LHCN-M2 (cell line): ENCODE results near the genes GPR119, ENOX2, GPC4, ETDB and FHL1.

DNA sequence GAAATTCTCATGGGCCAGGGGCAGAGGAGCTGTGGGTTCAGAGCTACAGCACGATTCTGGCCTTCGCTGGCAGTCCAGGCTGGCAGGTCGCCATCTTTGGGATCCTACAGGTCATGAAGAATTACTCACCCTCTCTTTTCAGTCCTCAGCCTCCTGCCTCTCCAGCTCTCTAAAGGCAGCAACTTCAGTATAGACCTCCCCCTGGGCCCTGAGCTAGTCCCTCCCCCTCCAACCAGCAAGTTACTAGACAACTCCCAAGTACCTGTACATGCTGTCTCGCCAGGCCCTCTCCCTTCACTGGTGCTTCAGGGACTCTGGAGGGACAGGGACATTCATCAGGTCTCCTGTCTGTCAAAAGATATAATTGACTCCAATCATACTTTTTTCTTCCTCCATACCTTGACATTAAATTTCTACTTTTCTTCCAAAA, at the start of gene GPR119:
GPR119 (minus strand) TSS at position 177 of the 430 bp plus-strand sequence.
- RAMPAGE, long total RNA: no peak

- RAMPAGE, long total RNA: no peak
Observed at GRCh38 chrX:130517481-130518022, 115.8 kb downstream of the RBMX2 start.

DNA sequence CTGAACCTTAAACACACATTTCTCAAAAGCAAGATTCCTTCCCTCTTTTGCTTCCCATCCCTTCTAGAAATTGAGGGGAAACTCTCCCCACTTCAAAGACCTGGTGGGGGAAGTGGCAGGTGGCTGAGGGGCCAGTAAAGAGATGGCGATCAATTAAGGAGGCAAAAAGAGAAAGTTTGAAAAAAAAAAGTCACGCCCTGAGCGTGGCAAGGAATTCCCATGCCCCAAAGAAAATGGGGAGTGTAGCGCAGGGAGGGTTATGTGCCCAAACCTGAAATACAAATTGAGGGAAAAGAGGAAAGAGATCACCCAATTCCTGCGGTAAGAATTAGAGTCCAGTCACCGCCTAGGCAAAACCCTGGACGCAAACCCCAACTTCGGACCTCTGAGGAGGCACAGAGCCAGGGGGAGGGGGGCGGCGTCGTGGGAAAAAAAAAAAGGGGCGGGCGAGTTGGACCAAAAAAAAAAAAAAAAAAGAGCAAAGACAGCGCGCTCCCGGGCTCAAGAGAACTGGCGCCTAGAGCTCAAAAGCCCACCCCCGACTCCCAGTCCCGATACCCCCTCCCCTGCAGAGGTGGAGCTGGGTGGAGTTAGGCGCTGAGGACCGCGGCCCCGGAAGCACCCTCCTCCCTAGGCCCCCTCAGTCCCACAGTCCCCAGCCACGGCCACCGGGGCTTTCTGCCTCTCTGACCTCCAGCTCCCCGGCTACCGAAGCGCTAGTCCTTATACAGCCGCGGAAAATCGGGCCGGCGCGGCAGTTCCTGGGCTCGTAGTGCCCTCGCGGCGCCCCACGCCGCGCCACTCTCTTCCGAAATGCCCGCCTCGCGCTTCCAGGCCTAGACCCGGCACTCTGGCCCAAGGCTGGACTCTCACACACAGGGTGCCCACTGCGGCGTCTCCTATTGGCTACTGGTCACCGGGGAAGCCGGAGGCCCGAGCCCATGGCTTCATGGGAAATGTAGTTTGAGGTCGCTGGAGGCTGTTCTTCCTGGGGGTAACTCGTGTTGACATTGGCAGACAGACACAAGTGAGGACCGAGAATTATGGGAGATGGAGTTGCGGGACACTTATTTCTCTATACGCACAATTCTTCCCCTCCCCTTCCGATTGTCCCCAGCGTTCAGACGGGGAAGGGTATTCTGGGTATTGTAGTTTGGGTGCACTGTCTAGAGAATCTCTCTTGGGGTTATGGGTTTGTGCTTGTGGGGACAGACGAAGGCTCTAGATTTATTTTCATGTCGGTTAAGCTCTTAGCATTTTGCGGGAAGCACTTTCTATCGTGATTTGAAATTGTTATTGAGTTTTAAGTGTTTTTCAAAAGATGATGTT, at the start of gene ENOX2:
ENOX2 (minus strand) TSS at position 852 of the 1,329 bp plus-strand sequence.
- RAMPAGE, long total RNA: start-site peak on the minus strand centred at position 851 of the sequence, 14 bp wide, 17 reads

DNA sequence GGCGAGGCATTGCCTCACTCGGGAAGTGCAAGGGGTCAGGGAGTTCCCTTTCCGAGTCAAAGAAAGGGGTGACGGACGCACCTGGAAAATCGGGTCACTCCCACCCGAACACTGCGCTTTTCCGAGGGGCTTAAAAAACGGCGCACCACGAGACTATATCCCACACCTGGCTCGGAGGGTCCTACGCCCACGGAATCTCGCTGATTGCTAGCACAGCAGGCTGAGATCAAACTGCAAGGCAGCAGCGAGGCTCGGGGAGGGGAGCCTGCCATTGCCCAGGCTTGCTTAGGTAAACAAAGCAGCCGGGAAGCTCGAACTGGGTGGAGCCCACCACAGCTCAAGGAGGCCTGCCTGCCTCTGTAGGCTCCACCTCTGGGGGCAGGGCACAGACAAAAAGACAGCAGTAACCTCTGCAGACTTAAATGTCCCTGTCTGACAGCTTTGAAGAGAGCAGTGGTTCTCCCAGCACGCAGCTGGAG, 56.1 kb upstream of the ENOX2 start:
- RAMPAGE, long total RNA: no peak

- RAMPAGE, long total RNA: no peak
Observed at GRCh38 chrX:132169420-132169951, 41.7 kb upstream of the FRMD7 start.

DNA sequence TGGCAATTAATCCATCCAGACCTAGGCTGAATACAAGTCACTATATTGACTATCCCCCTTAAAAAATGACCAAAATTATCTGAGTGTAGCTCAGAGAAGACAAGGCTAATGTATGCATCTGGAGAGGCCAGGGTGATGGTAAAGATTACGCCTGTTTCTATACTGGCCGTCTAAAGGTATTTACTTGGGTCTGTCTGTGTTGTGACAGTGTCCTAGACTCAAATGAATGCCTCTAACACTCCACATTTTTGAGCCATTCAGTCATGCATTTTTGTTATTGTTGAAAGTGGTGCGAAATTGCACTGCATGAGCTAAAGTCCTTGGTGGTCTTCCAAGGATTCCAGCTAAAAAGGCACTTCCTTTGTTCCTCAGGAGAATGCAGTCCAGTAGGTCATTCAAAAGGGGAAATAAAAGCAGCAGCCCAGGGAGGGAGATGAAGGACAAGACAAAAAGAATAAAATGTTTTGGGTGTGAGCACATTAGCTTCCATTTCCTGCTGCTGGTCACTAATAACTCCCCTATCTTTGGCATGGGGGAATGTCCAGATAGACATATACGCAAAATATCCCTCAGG, 3.1 kb downstream of the GPC4 start:
- RAMPAGE, long total RNA: no peak

DNA sequence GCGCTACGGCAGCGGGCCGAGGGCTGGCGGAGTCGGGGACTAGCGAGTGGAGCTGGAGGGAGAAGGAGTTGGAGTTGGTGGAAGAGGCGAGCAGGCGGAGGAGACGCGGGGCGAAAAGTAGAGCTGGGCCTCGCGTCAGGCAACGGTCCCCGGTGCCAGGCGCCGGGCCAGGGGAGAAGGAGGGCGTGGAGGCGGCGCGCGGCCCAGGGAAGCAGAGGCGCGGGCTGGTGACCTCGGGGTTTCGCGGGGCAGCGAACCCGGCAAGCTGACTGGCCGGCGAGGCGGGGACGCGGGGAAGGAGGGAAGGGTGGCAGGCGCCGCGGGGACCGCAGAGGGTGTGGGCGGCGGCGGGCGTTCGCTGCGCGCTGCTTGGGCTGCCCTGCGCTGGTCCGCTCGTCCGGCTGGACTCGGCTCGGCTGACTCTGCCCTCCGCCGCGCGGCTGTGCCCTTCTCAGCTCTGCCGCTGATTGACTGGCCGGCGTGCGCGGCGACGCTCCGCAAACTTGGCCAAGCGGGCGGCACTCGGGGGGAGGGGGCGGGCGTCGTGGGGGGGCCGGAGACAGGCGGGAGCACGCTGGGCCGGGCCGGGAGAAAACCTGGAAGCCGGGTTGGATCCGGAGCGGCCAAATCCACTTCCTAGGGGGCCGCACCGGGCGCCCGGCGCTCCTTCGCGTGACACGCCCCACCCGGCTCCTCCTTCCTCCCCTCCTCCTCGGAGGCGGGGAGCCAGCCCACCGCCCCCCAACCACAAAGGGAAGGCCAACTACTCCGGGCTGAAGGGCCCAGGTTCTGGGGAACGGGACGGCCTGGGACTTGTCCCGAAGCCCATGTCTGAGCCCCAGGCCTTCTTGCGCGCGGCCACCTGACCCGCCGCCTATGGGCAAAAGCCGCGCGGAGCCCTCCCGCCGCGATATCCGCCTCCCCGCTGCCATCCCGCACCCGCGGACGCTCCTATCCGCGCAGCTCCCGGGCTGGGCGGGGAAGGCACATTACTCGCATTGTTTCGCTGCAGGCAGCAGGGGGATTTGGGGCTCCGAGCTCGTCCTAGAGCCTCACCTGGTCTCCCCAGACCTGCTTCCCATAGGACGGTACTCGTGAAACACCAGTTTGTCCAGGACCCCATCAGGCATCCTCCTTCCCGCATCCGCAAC, at the start of gene GPC4:
GPC4 (minus strand) TSS at position 473 of the 1,151 bp plus-strand sequence.
- RAMPAGE, long total RNA: no peak

DNA sequence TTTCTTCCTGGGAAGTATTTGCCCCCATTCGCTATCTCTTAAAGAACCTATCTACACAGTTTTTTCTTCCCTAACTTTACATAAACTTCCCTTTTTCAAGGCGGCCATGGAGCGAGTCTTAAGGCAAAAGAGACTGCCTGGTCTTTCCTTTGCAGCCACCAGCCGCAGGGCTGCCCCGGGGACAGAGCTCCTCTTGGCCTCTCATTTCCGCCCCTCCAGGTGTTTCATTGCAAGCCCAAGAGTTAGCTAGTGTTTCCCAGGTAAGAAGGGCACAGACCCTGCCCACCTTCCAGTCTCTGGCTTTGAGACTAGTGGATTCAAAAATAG, 30.2 kb upstream of the GPC4 start:
- RAMPAGE, long total RNA: no peak

DNA sequence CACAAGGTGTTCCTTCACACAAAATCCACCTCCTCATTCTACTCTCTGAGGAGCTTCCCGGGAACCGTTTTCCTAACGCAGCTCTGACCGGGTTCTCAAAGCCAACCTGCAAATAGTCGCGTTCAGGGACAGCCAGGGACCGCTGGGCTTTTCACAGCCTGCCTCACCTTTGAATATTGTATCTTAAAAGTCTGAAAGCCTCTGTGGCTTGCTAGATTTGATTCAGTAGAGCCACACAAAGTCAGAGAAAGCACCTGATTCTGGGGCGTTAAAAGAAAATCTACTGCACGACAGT, 726 bp upstream of the GPC3 start:
- RAMPAGE, long total RNA: no peak

DNA sequence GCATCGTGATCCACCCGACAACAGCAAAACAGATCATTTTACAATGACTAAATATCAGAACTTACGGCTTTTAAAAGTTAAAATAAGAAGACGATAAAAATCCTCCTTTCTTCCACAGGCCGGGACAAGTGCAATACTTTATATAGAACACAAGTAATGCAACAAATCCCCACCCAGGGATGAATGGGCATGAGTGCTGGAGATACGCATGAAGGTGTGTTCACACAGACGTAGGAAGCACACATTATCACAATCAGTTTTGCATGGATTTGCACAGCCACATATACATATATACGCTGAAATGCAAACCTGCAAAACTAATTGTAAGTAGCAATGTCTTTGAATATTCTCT, 67.6 kb upstream of the CCDC160 start:
- RAMPAGE, long total RNA: no peak

DNA sequence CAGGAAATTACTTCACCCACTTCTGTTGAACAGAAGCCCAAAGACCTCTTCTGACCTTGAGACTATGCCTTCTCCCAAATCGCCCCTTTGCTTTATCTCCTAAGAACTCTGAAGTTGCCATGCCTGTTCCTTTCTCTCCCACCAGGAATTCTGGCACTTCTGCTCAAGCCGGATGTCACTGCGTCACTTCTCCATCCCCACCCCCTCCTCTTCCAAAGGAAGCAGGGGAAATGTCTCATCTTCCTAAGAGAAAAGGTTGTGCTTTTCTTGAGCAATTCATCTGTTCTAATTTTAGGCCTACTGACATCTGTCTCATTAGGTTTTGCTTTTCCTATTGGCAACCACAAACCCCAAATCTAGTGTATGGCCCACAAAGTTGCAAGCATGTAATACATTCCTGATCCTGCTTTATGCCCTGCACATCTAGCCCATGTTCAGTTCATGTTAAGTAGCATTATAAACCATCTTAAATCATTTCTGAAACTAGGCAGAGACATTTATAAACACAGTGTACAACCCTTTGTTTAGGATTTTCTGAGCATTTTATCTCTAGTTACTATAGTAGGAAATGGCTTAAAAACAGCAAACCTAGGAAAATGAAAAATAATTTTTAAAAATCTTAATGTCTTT, 14.4 kb downstream of the PABIR3 start:
- RAMPAGE, long total RNA: no peak

- RAMPAGE, long total RNA: no peak
Observed at GRCh38 chrX:134946986-134947423, 31.9 kb upstream of the MOSPD1 start.

- RAMPAGE, long total RNA: no peak
Observed at GRCh38 chrX:134991582-134992610, 1.1 kb downstream of the SMIM10 start.

- RAMPAGE, long total RNA: no peak
Observed at GRCh38 chrX:135120382-135120738, at the start of gene ETDB. TSS of gene ETDB (minus strand) at chrX:135120526.

GRCh38 chrX:135541992-135542808, 21.7 kb downstream of the INTS6L start:
- RAMPAGE, long total RNA: no peak

DNA sequence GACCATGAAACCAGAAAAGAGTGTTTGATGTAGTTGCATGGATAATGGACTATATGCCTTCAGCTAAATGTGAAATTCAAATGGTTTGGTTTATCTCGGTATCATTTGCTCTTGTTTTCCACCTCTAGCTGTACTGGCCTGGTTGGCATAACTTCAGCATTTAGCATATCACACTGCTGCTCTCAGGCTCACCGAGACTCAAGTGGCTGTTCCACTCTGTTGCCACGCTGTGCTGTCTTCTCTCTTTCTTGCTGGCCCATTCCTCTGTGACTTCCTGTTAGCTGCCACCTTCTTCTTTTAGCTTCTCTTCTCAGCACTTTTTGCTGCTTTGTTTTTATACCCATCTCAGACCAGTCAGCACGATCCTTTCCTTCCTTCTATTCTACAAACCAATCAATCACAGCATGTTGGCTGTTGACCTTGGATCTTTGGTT, 23.9 kb downstream of the INTS6L start:
- RAMPAGE, long total RNA: no peak

DNA sequence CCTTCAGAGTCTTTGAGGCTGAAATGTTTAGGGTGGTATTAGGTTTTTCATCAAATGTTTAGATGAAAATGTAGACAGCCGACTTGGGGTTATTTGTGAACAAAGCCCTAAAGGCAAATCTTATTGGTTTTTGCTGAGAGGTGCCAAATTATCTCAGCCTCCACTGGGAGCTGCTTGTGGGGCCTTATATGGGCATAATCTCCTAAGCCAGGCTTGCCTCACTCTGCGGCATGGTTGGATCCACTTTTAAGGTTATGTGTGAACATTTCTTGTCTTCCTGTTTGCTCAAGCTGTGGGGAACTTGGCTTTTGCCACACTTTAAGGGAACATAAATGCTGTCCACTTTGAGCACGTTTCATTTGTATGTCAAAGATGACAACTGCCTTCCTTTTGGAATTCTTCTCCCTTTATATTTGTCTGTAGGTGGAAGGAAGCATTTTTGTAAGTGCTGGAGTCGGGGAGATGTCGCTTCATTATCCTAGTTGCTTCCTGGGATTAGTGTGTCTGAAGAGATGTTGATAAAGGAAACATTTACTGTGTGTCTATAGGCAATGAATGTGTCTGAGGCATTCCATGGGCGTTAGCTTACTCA, 78.2 kb downstream of the SLC9A6 start:
- RAMPAGE, long total RNA: no peak

GRCh38 chrX:136146617-136147454, 50.0 kb upstream of the FHL1 start:
- RAMPAGE, long total RNA: no peak

DNA sequence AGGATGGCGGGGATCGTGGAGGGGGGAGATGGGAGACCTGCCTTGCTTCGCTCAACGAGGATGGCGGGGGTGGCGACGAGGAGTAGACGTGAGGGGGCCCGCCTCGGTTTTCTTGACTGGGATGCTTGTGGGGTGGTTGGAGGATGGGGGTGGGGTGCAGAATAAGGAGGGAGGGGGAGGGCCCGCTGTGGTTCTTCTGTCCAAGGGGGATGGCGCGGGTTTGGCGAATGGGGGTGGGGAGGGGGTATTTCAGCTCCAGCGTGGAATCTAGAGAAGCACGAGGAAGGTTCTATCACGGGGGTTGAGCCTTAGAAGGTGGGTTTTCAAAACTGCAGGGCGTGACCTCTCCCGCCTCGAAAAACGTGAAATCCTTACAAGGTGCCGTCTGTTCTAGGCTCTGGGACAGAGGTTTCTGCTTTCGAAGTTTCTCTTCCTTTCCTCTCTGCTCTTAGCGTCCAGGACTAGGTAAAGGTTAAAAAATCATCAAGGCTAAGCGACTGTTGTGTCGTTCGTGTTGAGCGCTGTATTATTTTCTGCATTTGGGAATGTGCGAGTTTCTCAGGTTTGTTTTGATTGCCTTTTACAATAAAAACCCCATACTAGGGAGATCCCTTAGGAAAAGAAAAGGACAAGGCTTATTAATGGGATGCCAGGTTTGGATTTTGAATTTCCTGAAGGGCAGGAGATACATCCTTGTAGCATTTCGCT, 48.5 kb upstream of the FHL1 start:
- RAMPAGE, long total RNA: no peak

GRCh38 chrX:136196517-136197303, at the start of gene FHL1:
TSS of gene FHL1 (plus strand) at chrX:136197047.
- RAMPAGE, long total RNA: no peak